A172 (cell line): ENCODE measurements around a stretch of chr5.

DNA sequence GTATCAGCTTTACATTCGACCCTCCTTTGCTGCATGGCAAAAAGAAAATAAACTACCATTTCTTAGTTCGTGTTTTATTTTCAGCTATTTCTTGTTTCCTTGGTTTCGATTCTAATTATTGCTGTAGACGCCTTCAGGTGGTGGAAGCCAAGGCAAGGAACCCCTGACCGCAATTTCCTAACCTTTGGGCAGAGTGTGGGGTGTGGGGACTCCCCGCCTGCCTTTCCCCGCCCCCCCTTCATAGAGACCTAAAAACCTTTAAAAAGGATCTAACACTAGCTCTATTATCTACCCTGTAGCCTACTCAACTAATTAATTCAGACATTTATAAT, 19.2 kb upstream of the FER start:
- RAMPAGE, long total RNA = no peak

DNA sequence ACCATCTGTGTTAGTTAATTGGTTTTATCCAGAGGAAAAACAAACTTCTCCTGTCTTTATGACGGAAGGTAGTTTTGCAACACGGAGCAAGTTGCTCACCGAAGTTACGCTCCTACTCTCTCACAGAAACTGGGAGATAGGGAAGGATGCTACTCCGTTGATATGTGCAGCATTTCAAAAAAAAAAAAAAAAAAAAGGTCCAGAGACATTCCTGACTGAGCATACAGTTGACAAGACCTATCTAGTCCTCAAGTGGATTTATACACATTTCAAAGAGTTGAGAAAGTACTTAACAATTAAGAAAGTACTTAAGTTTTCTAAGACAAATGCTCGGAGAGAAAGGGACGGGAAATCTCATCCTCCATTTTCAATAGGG, 550 bp upstream of the FER start:
- RAMPAGE, long total RNA = no peak

- RAMPAGE, long total RNA = no peak
These were observed 12.9 kb downstream of the FER start for GRCh38 chr5:108760536-108760973.

DNA sequence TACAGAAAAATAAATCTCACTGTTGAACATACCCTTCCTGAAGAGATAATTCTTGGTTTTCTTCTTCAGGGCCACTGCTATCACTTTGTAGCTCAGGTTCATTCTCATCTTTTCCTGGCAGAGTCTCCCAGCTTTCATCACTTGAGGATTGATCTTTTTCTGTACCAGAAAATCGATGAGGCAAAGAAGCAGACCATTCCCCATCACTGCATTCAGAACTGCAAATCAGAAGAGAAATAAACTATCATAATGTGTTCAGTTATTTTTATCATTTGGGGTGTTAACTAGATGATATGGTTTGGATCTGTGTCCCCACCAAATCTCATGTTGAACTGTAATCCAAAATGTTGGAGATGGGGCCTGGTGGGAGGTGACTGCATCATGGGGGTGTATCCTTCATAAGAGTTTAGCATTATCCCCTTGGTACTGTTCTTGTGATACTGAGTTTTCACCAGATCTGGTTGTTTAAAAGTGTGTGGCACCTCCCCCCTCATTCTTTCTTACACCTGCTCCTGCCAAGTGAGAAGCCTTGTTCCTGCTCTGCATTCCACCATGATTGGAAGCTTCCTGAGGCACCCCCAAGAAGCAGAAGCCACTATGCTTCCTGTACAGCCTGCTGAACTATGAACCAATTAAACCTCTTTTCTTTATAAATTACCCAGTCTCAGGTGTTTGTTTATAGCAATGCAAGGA, 41.1 kb downstream of the PJA2 start:
- RAMPAGE, long total RNA = no peak

DNA sequence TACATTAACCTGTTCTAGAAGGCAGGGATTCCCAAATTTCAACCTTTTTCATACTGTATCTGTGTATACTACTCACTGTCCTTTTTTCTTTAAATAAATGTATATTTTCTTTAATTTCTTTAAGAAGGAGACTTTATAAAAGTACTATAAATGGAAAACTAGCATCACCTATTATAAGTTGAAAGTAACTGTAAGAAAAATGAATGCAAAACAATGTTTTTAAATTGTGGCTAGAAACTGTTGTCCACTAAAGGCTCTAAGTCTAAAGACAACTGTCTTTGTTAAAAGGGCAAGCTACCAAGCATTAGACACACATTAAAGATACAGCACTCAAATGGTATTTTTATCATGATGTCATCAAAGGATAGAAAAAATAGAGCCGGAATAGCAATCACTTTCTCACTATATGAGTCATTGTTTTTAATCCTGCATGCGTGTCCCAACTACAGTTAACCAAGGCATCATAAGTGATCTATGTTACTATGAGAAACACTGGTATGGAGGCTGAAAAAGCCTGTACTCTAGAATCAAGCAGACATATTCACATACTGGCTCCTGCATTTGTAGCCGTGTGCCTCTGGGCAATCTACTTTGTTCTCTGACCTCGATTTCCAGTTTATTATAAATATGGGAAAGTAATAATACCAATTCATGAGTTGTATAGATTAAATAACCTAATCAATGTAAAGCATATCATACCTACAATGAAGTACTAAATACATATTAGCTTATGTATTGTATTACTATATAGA, 1.8 kb upstream of the PJA2 start:
- RAMPAGE, long total RNA = no peak

- RAMPAGE, long total RNA = no peak
These were observed 16.1 kb upstream of the MAN2A1 start for GRCh38 chr5:109673574-109674045.

- RAMPAGE, long total RNA = no peak
These were observed 2.1 kb downstream of the MAN2A1 start for GRCh38 chr5:109691732-109692387.

DNA sequence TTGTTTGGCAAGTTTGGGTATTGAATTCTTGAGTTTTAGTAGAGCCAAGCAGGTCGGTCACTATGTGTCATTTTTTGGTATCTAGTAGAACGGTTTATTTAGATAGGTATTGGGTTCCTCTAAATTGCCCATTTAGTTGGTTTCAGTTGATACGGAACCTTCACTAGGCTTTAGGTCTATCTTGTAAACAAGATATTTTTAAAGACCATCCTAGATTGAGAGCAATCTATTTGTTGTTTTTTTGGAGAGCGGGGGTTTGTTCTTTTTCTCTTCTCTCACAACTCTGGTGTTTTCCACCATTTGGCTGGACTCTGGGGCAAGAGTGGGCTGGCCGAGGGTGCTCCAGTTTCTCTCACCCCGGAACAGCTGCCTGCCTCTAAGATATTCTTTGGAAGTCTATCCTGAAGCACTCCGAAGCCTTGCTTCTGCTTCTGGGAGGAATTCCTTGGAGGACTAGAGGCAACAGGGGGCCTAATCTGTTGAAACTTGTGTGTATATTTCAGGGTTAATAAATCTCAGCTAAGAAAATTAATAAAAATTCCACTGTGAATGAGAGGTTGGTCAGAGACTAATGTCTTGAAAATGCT, 3.7 kb downstream of the MAN2A1 start:
- RAMPAGE, long total RNA = no peak

DNA sequence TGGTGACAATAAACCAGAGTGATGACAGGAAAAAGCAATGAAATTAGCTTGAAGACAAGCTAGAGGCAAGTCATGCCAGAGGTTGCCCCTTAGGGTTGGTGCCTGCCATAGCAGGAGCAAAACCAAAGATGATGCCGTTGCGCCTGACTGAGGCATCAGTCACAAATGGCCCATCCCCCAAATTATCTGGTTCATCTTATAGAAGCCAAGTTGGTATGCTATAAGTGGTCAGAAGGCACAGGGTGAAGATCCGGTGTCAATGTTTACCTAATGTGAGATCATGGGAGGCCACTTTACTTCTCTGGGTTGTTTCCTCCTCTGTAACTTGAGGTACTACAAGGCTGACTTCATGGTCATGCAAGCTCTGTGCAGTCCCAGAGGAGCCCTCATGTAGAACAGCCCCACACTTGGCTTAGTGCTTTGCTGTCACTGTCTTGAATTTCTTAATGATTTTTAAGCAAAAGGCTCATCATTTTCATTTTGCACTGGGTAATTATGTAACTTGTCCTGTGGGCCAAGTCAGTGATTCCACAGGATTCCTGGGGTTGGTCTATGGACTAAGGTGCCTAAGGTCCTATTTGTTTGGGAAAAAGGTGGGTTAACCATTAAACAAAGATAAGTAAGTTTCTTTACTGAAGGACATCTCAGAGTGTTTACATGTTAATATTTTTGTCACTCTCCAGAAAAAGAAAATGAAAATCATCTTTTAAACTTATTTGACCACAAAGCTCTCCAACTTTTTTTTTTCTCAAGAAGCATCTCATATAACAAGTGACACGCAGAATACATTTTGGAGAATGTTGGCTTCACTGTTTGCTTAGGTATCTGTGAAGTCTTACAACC, 211.5 kb downstream of the MAN2A1 start:
- RAMPAGE, long total RNA = no peak

DNA sequence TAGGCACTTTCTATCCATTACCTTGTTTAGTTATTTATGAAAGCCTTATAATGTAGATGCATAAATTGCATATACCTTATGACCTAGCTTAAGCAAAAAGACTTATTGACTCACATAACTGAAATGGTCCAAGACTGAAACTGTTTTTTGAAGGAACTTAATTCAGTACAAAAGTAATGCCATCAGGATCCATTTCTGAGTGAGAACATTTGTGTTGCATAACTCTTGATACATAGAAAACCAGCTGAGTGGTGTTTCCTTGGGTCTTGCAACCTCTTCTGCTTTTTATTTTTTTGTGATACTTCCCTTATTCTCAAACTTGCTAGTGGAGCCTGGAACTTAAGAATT, 272.0 kb downstream of the MAN2A1 start:
- RAMPAGE, long total RNA = no peak

GRCh38 chr5:109990216-109990719, 300.5 kb downstream of the MAN2A1 start:
- RAMPAGE, long total RNA = no peak

DNA sequence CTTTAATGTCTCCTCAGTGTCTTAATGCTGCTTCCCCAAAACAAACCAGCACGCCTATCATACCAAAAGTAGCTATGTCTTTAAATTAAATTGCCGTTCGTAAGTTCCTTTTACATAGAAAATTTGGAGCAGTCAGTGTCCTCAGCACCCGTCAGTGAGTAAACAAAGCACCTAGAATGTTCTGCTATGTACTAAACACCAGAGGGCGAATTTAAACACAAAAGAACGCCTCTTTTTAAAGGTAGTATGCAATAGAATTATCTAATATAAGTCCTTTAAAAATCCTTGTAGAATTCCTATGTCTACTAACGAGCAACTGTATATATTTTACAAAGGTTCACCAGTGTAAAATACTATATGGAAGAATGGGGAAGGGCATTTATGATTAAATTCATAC, 457 bp upstream of the TMEM232 start:
- RAMPAGE, long total RNA = no peak

- RAMPAGE, long total RNA = no peak
These were observed 347 bp upstream of the SLC25A46 start for GRCh38 chr5:110738523-110738796.

DNA sequence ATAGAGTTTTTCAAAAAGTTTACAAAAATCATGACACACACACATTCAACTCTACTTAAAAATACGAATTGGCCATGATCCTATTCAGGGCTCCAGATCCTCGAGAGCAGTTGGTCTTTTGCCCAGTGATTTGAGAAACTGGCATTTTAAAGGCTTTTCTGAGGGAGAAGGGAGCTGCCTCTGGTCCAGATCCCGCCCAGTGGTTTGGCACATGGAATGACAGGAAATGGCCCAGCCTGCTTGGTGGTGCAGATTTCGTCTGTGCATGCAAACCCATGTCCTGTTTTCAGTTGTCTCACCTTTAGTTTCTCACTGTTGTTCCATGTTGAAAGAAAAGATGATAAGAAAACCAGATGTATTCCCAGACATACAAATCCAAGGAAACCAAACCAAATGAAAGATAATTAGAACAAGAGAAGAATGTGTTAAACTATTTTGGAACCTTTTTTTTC, 3.7 kb downstream of the CAMK4 start:
- RAMPAGE, long total RNA = no peak

- RAMPAGE, long total RNA = no peak
These were observed 8.3 kb downstream of the CAMK4 start for GRCh38 chr5:111232510-111232929.

DNA sequence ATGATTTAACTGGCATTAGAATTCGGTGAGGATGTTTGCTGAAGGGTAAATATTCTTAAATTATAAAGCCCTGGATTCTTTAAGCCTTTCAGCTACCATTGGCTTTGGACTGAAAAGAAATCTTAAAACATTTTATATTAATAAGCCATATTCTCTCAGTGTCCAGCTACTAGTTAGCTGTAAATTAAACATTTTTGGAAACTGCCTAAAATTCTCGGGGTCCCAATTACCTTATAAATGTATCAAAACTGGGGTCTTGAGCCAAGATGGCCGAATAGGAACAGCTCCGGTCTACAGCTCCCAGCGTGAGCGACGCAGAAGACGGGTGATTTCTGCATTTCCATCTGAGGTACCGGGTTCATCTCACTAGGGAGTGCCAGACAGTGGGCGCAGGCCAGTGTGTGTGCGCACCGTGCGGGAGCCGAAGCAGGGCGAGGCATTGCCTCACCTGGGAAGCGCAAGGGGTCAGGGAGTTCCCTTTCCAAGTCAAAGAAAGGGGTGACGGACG, 77.9 kb downstream of the CAMK4 start:
- RAMPAGE, long total RNA = no peak

DNA sequence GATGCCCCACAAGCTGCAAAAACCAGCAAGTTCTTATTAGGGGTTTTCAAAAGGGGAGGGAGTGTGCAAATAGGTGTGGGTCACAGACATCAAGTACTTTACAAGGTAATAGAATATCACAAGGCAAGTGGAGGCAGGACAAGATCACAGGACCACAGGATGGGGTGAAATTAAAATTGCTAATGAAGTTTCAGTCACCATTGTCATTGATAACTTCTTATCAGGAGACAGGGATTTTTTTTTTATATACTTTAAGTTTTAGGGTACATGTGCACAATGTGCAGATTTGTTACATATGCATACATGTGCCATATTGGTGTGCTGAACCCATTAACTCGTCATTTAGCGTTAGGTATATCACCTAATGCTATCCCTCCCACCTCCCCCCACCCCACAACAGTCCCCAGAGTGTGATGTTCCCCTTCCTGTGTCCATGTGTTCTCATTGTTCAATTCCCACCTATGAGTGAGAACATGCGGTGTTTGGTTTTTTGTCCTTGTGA, 94.1 kb downstream of the STARD4 start:
- RAMPAGE, long total RNA = no peak

- RAMPAGE, long total RNA = no peak
These were observed 39.6 kb upstream of the STARD4 start for GRCh38 chr5:111551605-111552630.

GRCh38 chr5:111703641-111704045, 53.4 kb downstream of the NREP start:
- RAMPAGE, long total RNA = no peak

- RAMPAGE, long total RNA = no peak
These were observed 22.6 kb downstream of the NREP start for GRCh38 chr5:111734216-111735039.